H7 (cell line): ENCODE measurements around a stretch of chr2.

DNA sequence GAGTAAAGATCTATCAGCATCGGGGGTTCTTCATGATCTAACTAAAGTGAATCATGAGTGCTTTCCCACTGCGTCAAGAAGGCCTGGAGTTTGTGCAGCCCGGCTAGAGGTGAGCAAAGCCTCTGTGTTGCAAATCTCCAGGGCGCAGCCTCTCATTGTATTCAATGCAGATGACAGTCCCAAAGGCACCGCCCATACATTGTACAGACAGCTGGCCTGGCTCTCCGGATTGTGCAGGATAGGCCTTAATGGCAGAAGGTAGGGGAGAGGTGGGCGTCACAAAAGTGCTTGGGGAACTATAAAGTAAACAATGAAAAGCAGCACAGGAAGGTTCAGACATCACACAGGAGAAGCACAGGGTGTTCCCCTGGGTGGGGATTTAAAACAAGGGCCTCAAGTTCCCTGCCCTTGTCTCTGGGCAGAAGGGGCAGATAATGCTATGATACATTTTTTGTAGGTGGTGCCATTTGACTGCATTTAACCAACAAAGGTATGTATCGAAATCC is 860 bp upstream of the GYPC start:
- RAMPAGE, long total RNA: no peak

DNA sequence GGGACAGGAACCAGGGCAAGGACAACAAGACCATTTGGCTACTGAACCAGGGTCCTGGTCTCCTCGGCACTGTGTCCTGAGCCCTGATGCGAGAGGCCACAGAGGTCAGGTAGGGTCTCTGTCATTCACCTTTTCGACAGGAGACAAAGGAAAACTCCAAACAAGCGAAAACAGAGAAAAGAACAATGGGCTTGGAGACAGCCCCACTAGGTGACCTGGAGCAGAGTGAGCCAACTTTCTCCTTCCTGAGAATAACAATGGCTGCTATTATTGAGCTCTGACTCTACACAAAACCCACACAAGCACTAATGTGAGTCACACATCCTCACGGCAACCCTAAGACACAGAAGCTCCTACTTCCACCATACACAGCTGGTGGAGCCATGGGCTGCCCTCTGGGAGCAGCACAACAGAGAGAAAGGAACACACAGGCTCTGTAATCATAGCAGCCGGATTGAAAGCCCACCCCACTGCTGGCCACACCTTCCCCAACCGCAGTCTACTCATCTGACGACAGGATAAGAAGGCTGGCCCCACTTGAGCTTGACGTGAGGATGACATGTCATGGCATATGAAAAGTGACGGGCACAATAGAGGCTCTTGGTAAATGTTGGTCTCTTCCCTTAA is 67.2 kb upstream of the TEX51 start:
- RAMPAGE, long total RNA: no peak

GRCh38 chr2:126886109-126886680 is 12.5 kb upstream of the TEX51 start:
- RAMPAGE, long total RNA: no peak

DNA sequence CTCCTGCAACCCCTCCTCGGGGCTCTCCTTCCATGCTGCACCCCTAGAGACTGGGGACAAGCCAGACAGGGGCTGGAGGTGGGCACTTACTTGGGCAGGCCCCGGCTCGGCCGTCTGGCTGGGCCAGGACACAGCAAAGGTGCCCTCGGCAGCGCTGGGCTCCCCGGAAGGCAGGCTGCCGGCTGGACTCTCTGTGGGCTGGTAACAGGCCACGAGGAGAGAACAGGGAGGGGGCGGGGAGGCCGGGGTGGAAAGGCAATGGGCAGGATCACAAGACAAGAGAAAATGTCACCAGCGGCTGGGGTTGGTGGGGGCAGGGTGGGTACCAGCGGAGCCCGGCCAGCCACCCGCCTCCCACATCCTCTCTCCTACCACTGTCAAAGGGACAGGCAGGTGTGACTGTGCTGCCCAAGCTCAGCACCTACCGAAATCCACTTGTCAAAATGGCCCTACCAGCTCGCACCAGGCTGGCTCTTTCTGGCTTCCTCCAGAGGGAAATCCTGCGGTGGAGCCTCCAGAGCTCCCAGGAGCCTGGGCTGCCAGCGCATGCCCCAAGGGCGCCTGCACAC is 54.7 kb downstream of the BIN1 start:
- RAMPAGE, long total RNA: no peak

- RAMPAGE, long total RNA: no peak
Observed at GRCh38 chr2:127064484-127065554, 42.1 kb downstream of the BIN1 start.

DNA sequence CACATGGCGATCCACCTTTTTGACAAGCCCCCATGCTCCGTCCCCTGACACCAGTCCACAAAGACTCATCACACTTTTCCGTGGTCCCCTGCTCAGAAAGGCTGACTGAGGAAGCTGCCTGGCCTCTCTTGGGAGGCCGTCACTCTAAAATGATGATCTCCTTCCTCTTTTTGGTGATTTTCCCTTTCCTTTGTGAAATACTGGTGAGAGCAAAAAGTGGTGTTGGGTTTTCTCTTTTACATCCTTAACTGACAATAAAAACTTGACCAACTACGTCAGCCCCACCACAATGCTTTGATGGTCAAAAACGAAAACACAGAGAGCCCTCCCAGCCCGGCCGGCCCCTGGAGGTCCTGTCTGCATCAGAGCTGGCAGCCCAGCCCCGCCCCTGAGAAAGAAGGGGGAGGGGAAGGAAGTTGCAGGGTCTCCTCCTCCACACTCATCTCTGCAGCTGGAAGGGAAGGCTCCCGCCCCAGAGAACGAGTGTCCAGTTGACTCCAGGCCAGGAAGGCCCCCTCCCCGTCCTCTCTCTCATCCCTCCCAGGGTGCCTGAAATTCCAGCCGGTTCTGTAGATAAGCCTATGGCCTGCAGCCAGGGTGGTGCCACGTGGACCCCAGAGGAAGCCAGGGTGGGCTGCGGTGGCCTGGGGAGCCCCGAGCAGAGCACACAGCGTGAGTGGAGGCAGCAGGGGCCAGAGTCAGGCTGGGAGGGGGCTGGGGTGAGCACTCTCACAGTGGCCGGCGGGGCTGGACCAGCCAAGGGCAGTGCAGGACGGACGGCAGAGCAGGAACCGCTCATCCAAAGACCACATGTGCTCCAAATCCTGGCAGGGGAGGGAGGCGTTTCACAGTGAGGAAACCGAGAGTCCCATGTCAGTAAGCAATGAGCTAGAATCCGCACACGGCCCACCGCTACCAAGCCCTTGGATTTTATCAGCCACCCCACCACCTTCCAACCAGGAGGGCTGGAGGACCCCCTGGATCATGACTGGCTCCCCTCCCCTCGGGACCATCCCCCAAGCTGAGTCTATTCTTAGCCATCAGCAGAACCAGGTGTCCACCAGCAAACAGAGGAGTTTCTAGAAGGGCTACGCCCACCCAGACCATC is 19.7 kb downstream of the BIN1 start:
- RAMPAGE, long total RNA: no peak

- RAMPAGE, long total RNA: no peak
Observed at GRCh38 chr2:127147058-127147463, 40.1 kb upstream of the BIN1 start.

- RAMPAGE, long total RNA: no peak
Observed at GRCh38 chr2:127165441-127165898, 54.6 kb downstream of the CYP27C1 start.

DNA sequence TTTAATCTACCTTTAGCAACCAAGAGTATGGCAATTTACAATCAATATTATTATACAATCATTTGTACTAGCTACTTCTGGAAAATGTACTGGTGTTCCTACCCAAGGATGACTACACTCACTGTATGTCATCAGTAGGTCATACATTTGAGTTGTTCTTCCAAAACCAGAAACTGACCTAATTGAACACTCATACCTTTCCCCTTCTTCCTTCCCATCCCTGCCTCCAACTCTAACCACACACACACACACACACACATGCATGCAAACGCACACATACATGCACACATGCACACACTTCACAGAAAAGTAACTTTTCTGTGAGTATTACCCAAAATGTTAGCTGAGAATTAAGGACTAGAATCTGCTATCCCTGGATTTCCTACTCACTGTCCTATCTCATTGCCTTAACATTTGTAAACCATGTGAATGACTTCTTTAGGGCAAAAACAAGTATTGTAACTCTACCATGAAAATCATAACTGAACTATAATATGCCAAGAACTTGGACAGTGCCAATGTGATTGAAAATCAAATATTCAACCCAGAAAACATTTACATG is 8.3 kb upstream of the ERCC3 start:
- RAMPAGE, long total RNA: no peak

- RAMPAGE, long total RNA: no peak
Observed at GRCh38 chr2:127374820-127375574, 12.8 kb downstream of the MAP3K2 start.

DNA sequence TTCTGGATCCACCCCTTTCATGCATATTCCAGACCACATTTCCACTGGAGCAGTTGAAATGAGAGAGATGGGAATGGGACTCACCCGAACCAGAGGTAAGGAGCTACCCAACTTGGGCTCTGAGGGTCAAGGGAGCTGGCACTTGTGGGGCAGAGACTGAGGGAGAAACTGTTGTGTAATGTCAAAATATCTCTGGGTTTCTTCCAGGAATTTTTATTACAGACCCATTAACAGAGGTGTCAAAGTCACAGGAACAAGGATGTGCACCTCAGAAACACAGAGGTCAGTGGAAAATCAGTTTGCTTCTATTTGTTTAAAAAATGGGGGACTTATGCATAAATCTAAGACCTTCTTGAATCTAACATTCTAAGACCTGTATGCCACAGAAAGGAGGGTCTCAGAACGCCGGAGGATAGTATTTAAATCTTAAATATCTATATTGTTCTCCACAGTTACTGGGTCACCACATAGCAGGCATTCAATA is 1.2 kb upstream of the MAP3K2 start:
- RAMPAGE, long total RNA: no peak

DNA sequence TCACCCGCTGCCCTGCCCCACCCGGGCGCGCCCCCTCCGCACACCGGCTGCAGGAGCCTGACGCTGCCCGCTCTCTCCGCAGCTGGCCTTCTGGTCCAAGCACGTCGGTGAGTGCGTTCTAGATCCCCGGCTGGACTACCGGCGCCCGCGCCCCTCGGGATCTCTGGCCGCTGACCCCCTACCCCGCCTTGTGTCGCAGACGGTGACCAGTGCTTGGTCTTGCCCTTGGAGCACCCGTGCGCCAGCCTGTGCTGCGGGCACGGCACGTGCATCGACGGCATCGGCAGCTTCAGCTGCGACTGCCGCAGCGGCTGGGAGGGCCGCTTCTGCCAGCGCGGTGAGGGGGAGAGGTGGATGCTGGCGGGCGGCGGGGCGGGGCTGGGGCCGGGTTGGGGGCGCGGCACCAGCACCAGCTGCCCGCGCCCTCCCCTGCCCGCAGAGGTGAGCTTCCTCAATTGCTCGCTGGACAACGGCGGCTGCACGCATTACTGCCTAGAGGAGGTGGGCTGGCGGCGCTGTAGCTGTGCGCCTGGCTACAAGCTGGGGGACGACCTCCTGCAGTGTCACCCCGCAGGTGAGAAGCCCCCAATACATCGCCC is 4.7 kb downstream of the PROC start:
- RAMPAGE, long total RNA: no peak

DNA sequence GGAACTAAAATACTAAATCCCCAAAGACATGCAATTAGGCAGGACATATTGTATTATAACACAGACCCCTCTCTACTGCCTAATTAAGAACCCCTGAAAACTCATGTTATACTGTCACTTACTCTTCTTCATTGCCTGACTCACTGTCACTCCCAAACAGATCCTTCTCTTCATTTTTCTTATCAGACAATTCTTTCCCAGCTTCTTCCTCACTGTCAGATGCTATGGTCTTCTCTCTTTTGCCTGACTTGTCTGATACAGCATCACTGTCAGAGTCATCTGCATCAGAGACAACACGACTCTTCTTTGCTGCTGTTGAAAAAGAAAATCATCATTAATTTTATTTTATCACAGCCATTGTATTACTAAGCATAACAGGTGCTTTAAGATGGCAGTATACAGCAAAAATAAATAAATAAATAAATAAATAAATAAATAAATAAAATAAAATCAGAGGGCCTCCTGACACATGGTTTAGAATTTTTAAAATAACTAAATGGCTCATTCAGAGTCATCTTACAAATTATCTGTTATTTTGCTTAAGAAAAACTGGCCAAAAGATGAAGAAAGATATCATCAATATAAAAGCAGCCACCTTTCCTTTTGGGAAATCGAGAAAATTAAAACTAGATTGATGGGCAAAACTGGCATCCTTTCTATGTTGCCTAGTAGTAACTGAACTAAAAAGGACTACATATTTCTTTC is 22.9 kb downstream of the IWS1 start:
- RAMPAGE, long total RNA: no peak

DNA sequence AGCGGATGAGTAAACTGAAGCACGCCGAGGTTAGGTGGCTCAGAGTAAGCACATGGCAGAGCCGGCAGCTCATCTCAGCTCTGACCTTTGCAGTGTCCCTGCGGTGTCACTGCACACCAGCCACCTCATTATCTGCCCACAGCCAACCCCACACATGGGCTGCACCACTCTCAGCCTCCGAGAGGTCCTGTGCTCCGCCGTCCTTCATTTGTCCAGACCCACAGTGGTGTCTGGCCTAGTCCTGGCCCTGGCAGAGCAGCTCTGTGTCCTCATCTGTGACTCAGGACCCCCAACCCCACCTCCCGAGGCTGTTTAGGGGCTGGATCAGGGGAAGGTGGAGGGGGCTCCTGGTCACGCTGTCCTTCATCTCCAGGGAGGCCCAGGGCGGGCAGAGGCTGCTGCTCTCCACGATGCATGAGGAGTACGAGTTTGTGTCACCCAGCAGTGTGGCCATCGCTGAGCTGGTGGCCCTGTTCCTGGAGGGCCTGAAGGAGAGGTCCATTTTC is 17.9 kb upstream of the GPR17 start:
- RAMPAGE, long total RNA: no peak

- RAMPAGE, long total RNA: no peak
Observed at GRCh38 chr2:127630389-127631012, 15.5 kb upstream of the GPR17 start.

DNA sequence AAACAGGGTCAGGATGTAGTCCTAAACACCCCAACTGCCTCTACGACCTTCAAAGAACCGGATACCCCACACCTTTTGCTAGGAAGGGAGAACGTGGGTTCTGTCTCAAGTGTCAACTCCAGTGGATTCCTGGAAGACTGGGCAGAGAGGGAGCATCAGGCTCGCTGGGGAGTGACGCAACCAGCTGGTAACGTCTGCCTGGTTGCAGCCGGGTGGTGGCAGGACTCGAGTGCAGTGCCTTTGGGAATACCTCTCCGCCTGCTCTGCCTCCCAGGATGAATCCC is 12.6 kb downstream of the GPR17 start:
- RAMPAGE, long total RNA: no peak

GRCh38 chr2:127843493-127844826 is 14.0 kb downstream of the POLR2D start:
- RAMPAGE, long total RNA: no peak

DNA sequence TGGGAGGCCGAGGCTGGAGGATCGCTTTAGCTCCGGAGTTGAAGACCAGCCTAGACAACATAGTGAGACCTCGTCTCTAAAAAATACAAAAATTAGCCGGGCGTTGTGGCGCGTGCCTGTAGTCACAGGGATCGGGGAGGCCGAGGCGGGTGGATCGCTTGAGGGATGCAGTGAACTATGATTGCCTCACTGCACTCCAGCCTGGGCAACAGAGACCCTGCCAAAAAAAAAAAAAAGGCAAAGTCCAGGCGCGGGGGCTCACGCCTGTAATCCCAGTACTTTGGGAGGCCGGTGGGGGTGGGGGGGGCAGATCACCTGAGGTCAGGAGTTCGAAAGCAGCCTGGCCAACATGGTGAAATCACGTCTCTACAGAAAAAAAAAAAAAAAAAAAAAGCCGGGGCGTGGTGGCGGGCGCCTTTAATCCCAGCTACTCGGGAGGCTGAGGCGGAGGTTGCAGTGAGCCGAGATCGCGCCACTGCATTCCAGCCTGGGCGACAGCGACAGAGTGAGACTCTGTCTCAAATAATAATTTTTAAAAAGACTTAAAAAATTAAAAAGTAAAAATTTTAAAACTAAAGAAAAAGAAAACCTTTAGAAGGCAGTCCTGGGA is 1.2 kb upstream of the POLR2D start:
- RAMPAGE, long total RNA: no peak

- RAMPAGE, long total RNA: no peak
Observed at GRCh38 chr2:127886612-127887065, 883 bp upstream of the AMMECR1L start.

DNA sequence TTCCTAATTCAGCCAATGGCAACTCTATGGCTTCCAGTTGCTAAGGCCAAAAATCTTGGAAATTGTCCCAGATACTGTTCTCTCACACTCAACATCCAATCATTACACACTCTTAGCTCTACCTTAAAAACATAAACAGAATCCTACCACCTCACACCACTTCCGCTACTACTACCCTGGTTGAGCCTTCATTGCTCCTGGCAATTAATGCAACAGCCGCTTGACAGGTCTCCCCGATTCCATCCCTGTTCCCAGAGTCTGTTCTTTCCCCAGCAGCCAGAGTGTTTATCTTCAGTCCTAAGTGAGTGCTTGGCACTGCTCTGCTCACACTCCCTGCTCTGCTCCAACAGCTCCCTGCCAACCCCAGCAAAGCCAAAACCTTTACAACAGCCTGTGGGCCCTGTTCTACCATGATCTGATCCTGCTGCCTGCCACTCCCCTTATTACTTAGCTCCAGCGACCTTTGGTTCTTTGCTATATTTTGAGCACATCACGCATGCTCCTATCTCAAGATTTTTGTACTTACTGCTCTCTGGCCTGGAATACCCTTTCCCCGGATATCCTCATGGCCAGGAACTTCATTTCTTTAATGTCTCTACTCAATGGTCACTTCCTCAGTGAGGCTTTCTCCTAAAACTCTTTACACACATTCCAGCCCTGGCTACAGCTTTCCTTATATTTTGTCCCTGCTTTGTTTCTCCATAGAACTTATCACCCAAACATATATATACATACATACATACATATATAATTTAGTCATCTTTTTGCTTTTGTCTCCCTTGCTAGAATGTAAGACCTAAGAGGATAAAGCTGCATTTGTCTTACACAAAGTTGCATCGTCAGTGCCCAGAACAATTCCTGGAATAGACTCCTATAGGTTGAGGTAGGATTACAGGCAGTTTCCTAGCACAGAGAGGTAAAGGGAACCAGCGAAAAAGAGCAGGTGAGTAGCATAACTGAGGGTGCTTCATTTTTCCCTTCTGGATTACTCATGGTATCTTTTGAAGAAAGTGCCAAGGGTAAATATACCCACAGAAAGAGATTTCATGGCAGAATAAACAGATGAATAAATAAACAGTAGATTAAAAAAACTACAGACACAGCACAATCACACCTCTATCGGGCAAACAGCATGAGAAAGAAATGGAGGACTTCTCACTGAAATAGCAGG is 67.8 kb upstream of the AMMECR1L start:
- RAMPAGE, long total RNA: no peak